Colon Carcinoma Metastatic in the Brain (tissue), 2 donors: ENCODE measurements around the genes CRB3, C3, GPR108 and MBD3L2.

GRCh38 chr19:6460065-6461053 is 767 bp upstream of the SLC25A23 start:
- PRO-cap, 2 experiments: peak in 2 of 2 experiments; most common plus-strand start chr19:6460458 (in 2); most common minus-strand start chr19:6460193 (in 1)

DNA sequence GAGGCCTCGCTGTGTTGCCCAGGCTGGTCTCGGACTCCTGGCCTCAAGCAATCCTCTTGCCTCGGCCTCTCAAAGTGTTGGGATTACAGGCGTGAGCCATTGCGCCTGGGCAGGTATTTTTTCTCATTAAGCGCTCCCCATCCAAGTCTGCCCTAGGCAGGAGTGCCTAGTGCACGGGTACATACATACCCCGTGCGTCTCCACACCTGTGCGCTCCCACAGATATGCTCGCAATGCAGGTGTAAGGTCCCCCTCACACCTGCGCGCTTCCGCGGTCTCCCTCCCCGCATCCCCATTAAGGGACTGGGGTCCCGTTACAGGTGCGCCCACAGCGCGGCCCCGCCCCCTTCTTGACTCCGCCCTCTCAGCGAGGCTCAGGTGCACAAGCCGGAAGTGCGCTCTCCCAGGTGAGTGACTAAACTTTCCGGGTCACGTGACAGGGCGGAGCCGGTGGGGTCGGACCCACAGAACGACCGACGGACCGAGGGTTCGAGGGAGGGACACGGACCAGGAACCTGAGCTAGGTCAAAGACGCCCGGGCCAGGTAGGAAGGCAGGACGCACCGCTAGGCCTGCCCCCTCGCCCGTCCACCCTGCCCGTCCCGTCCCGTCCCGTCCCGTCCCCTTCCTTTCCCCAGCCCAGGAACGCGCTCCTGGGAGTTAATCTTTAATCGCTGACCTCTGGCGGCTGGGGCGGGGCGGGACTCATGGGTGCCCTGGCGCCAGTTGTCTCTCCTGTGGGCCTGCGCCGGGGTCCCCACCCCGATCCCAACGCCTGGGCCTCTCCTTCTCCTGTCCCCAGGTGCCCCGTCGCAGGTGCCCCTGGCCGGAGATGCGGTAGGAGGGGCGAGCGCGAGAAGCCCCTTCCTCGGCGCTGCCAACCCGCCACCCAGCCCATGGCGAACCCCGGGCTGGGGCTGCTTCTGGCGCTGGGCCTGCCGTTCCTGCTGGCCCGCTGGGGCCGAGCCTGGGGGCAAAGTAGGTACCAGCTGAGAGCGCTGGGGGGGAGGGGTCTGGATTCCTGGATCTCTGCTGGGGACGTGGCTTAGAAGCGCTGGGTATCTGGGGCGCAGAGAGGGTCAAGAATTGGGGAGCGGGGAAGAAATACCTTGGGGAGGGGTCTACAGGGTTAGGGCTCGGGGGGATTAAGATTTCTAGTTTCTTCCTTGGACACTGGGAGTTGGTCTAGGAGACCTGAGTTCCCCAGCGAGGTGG is at the start of gene CRB3:
Gene CRB3 (plus strand): TSS at position 465 of the 1,214 bp plus-strand sequence.
- PRO-cap, 2 experiments: peak in 2 of 2 experiments; most common plus-strand start position 528 of the sequence (in 2); most common minus-strand start position 297 of the sequence (in 2)

GRCh38 chr19:6654459-6654812 is 15.5 kb downstream of the TNFSF14 start:
- PRO-cap, 2 experiments: no peak in any of the 2 experiments

- PRO-cap, 2 experiments: no peak in any of the 2 experiments
These were observed 12.7 kb downstream of the C3 start for GRCh38 chr19:6707802-6708196.

DNA sequence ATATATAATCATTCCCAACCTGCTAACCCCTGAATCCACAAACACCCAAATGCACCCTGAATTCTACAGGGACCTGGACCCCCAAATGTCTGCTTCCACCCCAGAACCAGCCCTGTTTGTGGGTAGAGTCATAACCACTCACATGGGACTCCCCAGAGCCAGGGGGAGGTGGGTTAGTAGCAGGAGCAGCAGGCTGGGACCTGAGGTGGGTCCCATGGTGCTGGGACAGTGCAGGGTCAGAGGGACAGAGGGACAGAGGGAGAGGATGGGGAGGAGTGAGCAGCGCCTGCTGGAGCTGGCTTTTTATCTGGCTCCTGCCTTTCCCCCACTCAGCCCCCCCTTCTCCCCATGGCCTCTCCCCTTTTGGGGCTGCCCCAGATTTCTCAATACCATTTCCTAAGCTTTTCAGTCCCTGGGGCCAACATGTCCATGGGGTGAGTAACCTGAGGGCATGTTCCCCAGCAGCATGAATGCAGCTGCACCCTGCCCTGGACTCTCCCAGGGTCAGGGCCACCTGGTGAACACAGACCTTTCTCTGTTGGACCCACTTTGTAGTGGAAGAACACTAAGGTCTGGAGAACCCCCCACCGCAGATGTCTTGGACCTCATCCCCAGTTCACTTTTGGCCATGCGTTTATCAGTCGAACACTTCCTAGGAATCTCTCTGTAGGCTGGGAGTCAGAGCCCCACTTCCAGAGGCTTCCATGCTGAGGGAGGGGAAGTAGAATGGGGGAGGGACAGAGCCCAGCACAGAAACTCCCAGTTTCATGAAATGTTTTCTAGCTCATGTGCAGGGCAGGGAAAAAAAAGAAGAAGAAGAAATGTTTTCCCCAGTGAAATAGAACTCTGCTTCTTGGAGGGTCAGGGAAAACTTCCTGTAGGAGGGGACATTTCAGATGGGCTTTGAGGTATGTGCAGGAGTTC is at the start of gene C3:
Gene C3 (minus strand): TSS at position 277 of the 924 bp plus-strand sequence.
- PRO-cap, 2 experiments: no peak in any of the 2 experiments

DNA sequence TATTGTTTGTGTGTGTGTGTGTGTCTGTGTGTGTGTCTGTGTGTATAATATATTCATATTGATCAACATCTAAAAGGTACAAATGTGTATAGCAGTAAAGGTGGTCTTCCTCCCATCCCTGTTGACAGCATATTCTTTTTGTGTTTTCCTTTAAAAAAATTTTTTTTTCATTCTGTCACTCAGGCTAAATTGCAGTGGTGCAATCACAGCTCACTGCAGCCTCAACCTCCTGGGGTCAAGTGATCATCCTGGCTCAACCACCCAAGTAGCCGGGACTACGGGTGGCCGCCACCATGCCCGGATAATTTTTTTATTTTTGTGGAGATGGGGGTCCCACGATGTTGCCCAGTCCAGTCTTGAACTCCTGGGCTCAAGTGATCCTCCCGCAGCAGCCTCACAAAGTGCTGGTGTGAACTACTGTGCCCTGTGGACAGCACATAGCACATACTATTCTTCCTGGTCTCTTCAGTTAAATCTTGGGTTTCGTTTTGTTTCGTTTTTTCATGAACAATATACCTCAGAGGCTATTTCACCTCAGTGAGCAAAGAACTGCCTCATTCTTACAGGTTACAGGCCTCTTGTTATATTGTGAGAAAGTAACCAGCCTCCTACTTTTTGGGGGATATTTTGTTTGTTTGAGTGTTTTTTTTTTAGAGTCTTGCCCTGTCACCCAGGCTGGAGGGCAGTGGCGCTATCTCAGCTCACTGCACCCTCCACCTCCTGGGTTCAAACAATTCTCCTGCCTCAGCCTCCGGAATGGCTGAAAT is 1.2 kb upstream of the C3 start:
- PRO-cap, 2 experiments: no peak in any of the 2 experiments

DNA sequence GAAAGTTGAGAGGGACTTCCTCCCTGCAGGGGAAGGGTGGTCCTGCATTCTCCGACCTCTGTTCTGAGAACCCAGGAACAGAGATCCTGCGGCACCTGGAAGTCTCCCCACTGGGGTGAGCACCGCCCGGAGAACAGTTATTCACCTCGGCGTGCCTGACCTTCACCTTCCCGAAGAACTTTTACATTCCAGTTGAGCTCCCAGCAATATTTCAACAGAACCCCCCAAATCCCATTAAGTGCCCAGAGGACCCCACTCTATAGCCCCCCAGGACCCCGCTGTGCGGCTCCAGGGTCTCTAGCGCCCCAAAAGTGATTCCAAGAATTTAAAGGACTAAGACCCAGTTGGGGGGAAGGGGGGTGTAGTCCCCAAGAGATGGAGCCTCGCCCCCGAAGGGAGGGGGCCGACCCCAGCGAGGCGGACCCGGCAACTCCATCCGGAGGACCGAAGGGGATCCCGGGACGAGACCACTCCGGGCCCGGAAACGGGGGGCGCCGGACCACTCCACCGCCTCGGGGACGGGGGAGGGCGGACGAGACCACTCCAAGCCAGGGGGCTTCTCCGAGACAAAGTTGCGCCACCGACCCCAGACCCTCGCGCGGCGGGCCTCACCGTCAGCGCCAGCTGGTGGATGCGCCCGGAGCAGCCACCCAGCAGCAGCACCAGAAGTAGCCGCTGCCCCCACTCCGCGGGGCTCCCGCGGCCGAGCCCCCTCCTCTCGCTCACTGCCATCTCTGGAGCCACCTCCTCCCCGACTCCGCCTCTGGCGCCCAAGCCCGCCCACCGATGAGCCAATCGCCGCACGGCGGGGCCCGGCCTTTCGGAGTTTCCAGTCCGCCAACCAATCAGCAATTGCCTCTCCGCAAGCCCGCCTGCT is at the start of gene GPR108:
Gene GPR108 (minus strand): TSS at position 736 of the 877 bp plus-strand sequence.
- PRO-cap, 2 experiments: peak in 2 of 2 experiments; most common plus-strand start position 80 of the sequence (in 1); most common minus-strand start position 446 of the sequence (in 2)

DNA sequence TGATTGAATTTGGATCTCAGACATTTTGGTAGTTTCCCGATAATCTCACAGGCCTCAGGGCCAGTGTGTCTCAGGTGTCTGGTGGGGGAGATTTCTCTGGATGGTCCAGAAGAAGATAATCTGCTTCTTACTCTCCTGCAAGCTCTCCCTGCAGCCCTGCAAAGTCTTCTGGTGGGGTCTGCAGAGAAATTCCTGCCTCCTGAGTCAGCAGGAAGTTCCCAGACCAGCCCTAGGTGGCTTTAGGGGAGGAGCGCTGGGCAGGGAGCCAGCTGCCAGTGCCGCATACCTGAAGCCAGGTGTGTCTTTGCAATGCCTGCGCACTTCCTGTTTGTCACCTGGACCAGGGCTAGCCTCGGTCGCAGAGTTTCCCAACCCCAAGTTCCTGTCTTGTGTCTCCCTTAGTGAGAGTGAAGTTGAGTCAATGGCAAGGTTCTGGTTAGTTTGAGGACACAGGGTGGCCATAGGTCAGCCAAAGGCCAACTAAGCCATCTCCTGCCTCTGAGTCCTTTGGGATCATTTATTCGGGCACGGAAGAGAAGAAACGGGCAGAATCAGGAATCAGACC is 1.3 kb downstream of the SH2D3A start:
- PRO-cap, 2 experiments: peak in 2 of 2 experiments; most common plus-strand start position 377 of the sequence (in 2); most common minus-strand start position 160 of the sequence (in 1)

DNA sequence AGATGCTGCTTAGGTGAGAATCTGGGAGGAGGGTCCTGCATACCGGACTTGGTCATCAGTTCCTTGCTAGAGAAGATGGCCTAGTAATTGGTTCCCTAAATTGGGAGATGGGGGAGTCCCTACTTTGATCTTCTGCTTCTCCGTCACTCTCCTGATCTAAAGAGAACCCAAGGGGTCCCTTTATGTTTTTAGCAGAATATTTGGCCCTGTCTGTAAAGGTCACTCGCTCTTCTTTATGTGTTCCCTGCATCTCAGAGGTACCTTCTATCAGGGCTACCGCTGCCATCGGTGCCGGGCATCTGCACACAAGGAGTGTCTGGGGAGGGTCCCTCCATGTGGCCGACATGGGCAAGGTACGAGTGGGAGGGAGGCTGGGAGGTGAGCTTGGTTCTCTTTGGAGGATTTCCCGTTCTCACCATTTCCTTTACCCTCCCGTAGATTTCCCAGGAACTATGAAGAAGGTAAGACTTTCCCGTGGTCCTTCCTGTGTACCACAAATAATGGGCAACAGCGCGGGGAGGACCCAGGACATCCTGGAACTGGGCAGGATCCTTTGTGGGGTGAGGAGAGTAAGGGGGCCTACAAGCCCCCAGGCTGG is 54.0 kb upstream of the ADGRE1 start:
- PRO-cap, 2 experiments: no peak in any of the 2 experiments

DNA sequence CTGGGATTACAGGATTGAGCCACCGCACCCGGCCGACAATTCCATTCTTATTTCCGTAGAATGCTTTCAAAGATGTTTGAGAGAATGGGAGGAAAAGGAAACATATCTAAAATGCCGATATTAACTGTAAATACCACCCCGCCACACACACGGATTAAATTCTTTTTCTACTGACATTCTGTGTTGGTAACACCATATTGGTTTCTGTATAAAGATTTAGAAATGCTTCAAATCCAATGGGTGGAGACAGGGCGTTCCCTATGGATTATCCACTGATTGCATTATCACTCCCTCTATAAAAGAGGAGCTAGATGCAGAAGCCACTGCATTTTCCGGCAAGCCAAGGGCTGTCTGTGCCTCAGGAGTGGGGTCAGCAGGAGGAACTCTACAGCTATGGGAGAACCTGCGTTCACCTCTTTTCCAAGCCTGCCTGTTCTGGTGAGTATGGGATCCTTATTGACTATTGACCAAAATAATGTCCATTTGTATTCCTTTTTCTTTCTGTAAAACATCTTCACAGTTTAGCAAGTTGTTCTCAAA is at the start of gene MBD3L2:
Gene MBD3L2 (plus strand): TSS at position 341 of the 540 bp plus-strand sequence.
- PRO-cap, 2 experiments: no peak in any of the 2 experiments

GRCh38 chr19:7145412-7145860 is 75.9 kb downstream of the ZNF557 start:
- PRO-cap, 2 experiments: no peak in any of the 2 experiments

GRCh38 chr19:7202768-7203778 is 91.1 kb downstream of the INSR start:
- PRO-cap, 2 experiments: no peak in any of the 2 experiments

DNA sequence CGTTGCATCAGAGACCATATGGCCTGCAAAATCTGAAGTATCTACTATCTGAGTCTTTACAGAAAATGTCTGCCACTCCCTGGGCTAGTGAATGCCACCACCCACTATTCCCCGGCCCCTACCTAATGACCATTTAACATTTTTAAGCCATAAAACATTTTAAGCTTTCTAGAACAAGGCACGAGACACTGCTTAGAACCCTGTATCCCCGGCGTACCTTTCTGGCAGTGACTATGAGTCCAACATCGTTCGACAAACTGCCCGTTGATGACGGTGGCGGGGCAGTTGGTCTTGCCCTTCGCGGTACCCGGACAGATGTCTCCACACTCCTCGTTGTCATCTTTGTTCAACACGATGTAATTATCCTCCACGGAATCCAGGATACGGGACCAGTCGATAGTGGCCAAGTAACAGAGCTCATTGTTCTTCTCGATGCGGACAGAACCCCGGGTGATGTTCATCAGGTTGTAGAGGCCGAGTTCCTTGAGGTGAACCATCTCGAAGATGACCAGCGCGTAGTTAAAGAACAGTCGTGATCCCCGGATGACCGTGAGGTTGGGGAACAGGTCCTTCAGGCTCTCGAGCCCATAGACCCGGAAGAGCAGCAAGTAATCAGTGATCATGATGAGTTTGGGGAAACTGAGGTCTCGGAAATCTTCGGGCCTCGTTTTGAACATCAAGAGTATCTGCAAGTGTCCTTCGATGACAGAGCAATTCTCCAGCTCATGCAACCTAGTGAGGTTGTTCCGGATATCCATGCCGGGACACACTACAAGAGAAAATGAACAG is 26.9 kb downstream of the INSR start:
- PRO-cap, 2 experiments: no peak in any of the 2 experiments

- PRO-cap, 2 experiments: no peak in any of the 2 experiments
These were observed 730 bp upstream of the ZNF358 start for GRCh38 chr19:7514970-7515775.

- PRO-cap, 2 experiments: no peak in any of the 2 experiments
These were observed 6.4 kb downstream of the MCOLN1 start for GRCh38 chr19:7528534-7529502.

GRCh38 chr19:7615554-7615764 is 13.9 kb downstream of the XAB2 start:
- PRO-cap, 2 experiments: no peak in any of the 2 experiments

DNA sequence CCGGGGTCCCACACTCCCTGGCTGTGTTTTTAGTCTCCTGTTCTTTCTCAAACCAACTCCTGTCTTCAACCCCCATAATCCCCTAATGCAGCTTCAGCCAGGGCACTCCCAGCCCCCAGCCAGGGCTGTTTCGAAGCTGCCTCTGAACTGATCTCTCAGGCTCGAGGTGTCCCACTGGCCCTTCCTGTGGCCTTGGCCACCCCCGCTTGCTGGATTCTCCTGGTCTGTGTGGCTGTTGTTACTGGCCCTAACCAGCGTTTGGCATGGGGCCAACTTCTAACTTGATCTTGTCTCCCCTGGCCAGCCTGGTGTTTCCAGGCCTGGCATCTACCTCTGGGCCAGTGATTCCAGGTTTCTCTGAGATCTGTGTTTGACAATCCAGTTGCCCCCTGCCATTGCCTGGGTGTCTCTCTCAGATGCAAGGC is 11.0 kb downstream of the XAB2 start:
- PRO-cap, 2 experiments: no peak in any of the 2 experiments

DNA sequence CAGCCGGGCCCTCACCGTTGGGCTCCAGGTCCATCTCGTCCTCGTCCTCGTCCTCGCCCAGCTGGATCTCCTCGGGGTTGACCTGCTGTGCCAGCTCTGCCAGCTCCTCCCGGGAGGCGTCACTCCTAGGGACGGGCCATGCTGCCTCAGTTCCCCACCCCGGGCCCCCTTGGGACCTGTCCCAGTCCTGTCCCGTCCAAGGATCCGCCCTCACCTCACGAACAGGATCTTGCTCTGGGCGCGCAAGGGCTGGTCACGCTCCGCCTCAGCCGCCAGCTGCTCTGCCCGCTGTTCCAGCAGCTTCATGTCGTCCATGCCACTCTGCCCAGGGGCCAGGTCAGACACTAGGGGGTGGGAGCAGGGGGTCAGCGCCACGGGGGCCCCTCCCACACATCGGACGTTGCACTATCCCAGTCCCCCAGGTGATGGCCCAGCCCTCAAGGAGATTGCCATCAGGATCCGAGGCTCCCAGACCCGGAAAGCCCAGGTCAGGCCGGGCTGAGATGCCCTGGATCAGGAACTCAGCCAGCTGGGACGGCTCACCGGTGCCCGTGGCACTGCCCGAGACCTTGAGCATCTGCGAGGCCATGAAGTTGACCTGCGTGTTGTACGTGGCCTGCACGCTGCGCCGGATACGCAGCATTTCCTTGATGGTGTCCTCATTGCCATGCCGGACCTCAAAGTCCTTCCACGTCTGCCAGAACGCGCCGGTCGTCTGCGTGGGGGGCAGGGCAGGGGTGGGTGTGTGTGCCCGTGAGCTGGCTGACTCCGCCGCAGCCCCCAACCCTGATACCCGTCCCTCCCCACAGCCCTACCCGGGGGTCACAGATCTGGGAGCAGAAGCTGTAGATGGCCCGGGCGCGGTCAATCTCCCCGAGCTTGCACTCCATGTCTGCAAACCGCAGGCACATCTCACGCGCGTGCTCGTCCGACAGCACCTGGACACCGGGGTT is 9.3 kb downstream of the XAB2 start:
- PRO-cap, 2 experiments: no peak in any of the 2 experiments

DNA sequence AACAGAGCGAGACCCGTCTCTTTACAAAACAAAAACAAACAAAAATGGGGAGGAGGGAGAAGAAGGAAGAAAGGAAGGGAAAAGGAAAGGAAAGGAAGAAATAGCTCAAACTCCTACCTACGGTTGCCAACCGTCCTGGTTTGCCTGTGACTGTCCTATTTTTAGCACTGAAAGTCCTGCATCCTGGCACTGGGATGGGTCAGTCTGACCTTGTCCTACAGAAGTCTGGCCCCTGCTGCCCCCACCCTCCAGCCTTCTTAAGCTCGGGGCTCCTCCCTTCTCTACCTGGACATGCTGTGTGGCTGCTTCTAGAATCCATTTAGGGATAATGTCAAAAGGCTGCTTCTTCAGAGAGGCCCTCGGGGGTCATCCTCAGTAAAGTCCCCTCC is 1.2 kb upstream of the STXBP2 start:
- PRO-cap, 2 experiments: no peak in any of the 2 experiments

DNA sequence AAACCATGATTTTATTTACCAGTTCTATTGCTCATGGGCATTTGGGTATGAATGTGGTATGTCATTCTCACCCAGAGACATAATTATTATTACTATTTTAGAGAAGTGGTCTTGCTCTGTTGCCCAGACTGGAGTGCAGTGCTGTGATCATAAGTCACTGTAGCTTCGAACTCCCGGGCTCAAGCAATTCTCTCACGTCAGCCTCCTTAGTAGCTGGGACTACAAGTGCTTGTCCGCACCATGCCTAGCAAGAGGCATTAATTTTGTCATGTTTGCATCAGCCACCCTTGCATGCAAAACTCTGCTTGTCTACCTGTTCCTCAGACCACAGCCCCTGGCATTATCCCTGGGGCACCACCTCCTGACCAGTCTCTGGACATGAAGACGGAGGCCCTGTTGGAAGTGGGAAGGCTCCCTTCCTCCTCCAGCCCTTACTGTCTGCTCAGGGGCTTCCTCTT is 298 bp upstream of the RETN start:
- PRO-cap, 2 experiments: no peak in any of the 2 experiments